Daoy (cell line): ENCODE data around the genes CAPS, RFX2 and CRB3.

GRCh38 chr19:5848624-5849053, 9.1 kb upstream of the FUT6 start:
- RAMPAGE, long total RNA = no peak

DNA sequence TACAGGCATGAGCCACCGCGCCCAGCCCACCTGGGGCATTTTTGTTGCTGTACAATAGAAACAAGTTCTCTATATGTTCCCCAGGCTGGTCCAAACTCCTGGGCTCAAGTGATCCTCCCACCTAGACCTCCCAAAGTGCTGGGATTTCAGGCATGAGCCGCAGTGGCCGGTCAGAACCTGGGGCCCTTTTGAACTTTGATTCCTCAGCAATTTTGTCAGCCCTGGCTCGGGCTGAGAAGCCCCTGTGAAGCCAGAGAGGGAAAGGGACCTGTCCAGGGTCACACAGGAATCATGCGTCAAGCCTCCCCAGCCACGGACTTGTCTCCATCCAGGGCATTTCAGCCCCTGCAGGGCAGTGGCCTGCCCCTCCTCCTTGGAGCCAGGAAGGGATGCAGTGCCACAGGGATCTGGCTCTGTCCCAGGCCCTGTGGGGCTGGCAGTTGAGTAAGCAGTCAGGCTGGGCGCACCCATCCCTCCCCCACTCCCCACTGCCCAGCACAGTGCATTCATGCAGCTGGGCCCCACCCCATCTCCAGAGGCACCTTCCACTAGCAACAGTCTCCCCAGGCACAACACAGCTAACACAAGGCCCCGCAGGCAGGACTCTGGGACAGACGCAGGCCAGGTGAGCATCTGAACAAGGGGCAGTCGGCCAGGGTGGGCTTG, at the start of gene CAPS:
Gene CAPS (plus strand): TSS at position 570 of the 666 bp plus-strand sequence.
- RAMPAGE, long total RNA = no peak

DNA sequence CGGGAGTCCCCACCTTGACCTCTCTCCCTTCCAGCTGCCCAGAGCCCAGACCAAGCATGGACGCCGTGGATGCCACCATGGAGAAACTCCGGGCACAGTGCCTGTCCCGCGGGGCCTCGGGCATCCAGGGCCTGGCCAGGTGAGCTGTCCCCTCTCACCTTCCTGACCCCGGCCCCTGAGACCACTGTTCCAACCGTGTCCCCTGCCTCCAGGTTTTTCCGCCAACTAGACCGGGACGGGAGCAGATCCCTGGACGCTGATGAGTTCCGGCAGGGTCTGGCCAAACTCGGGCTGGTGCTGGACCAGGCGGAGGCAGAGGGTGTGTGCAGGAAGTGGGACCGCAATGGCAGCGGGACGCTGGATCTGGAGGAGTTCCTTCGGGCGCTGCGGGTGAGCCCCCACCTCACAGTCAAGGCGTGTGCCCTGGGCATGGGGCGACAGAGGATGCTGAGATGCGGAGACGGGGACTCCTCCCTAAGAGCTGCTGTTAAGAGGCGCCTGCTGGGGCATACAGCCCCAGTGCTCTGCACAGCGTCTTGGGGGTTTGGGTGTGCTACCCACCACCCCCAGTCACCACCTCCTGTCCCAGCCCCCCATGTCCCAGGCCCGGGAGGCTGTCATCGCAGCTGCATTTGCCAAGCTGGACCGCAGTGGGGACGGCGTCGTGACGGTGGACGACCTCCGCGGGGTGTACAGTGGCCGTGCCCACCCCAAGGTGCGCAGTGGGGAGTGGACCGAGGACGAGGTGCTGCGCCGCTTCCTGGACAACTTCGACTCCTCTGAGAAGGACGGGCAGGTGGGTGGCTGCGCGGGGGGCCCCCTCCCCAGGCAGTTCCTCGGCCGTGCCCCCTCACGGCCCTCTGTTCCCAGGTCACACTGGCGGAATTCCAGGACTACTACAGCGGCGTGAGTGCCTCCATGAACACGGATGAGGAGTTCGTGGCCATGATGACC, 574 bp downstream of the CAPS start:
- RAMPAGE, long total RNA = no peak

DNA sequence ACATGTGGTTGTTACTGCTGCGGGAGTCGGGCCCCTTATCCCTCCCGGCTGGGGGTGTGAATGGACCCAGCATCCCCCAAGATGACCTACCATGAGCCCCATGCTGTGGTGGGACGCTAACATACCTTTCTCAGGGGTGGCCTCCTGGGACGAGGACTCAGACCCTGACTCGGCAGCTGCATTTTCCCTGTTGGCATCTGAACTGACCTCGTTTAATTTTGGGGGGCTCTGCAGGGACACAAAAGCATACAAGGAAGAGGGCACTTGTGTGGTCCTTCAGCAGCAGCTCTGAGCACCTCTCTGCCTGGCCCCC, 9.6 kb downstream of the CAPS start:
- RAMPAGE, long total RNA = no peak

GRCh38 chr19:5947156-5947803, 30.7 kb downstream of the RANBP3 start:
- RAMPAGE, long total RNA = no peak

GRCh38 chr19:5985434-5985981, 7.6 kb upstream of the RANBP3 start:
- RAMPAGE, long total RNA = no peak

DNA sequence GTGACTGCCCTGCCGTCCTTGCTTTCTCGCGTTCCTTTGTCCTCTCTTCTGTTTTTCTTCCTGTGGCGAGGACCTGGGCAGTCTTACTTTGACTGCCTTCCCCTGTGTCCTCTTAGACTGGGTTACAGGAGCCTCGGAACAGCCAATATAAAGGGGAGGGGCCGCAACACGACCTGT, 53.7 kb downstream of the RFX2 start:
- RAMPAGE, long total RNA = no peak

DNA sequence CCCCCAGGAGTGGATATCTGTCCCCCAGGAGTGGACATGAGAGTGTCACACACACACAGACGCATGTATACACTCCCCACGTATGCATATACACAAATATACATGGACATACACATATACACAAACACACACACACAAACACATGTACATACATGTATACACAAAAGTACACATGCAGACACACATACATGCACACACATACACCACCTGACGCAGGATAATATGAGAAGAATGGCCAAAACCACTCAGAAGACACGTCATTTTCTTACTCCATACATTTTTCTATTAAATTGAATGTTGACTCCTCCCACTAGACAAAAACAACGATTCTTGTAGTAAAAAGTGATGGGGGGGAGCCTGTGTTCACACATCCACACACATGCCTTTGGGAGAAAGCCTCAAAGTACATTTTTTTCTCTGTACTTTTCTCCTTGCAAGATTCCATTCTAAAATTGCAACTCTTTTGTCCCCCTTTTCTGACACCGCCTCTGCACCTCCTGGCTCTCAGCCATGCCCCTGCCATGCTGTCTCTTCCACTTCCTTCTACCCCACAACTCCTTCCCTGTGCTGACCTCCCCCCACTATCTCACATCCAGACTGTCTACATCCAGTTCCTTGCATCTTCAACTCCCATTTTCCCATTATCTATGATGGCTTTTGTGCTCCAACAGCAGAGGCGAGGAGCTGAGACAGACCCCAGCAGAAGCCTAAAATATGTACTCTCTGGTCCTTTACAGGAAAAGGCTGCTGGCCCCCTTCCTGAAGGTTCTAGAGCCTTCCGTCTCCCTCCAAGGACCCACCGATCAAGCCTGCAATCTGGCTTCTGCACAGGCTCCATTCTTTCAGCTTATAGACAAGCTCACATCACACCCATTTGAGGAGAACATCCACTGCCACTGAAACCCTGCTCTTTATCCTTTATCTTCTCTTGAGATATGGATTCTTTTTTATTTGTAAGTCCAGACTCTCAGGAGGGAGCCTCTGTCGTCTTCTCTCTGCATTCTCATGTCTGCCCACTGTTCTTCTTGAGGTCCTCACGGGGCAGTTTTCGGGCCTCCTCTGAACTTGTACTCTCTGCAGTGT, 50.3 kb downstream of the RFX2 start:
- RAMPAGE, long total RNA = no peak

DNA sequence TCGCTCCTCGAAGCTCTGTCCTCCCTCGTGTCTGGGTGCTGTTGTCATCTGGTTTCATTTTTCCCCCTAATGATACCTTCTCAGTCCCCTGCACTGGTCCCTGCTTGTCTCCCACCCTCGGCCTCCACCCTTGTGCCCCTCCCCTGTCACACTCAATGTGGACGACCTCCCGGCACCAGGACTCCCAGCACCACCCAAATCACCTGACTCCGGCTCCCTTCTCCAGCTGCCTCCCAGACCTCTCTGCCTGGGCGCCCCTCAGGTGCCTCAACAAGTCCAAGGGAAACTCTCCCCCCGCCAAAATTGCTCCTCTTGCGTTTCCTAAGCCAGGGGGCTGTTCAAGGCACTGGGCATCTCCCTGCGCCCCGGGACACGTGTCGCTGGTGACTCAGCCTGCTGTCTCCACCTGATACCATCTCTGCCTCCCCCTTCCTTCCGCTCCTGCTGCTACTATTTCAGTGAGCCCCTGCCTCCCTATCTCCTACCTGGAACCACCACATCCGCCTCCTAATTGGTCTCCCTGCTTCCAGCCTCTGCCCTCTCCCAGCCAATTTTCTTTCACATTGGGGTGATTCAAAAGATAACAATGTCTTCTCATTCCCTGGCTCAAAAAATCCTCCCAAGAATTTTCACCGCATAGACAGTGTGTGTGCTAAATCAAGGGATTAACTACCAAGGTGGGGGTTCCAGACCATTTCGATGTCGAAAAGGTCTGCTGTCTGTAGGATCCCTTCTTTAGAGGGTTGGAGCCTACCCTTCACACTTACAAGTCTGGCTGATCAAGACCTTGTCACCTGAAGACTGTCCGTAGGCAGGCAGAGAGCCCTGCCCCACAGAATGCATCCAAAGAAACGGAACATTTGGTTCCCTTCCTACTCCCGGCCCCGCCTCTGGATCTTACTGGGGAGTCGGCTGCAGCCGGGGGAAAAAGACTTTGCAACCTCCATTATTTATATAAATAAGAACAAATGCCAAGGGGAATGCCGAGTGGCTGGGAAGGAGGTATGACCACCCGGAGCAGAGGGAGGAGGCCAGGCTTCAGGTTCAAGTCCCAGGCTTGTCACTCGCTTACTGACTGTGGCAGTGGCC, 49.3 kb downstream of the RFX2 start:
- RAMPAGE, long total RNA = no peak

DNA sequence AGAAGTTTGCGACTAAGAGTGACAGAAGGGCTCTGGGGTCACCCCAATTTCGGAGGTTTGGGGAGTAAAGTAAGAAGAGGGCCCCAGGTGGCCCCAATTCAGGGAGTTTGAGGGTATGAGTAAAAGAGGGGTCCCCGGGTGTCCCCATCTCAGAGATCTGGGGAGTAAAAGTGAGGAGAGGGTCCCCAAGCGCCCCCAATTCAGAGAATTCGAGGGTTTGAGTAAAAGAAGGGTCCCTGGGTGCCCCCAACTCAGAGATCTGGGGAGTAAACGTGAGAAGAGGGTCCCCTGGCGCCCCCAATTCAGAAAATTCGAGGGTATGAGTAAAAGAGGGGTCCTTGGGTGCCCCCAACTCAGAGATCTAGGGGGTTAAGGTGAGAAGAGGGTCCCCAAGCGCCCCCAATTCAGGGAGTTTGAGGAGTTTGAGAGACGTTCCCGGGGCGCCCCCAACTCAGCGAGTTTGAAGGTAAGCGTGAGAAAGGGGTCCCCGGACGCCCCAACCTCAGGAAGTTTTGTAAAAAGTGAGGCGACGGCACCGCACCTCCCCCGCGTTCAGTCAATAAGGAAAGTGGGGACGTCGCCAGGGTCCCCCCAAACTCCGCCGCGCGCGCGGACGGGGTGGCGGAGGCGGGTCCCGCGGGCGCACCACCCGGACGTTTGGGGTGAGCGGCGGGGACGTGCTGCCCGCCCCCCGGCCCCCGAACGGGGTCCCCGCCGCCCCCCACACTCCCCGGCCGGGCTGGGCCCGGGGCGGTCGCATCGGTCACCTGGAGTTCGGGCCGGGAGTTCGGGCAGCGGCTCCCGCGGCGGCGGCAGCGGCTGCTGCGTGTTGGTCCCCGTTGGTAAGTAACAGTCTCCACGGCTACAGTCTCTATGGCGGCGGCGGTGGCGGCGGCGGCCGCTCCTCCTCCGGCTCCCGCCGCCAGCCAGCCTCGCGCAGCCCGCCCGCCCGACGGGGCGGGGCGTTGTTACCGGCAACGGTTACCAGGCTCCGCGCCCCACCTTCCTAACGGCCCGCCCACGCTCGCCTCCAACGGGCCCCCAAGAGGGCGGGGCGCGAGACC, at the start of gene RFX2:
Gene RFX2 (minus strand): TSS at position 875 of the 1,064 bp plus-strand sequence.
- RAMPAGE, long total RNA = no peak

DNA sequence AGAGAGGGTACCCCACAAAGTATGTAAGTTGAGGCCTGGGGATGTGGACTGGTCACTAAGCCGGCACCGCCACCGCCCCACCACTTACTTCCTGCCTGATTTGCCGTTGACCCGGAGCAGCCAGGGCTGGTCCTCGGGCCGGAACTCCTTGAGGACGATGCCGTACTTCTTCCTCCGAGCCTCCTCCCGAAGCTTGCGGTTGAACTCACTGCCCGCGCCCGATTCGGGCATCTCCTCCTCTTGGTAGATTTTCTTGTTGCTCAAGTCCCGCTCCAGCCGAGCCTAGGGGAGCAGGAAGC, 3.7 kb downstream of the GTF2F1 start:
- RAMPAGE, long total RNA = no peak

DNA sequence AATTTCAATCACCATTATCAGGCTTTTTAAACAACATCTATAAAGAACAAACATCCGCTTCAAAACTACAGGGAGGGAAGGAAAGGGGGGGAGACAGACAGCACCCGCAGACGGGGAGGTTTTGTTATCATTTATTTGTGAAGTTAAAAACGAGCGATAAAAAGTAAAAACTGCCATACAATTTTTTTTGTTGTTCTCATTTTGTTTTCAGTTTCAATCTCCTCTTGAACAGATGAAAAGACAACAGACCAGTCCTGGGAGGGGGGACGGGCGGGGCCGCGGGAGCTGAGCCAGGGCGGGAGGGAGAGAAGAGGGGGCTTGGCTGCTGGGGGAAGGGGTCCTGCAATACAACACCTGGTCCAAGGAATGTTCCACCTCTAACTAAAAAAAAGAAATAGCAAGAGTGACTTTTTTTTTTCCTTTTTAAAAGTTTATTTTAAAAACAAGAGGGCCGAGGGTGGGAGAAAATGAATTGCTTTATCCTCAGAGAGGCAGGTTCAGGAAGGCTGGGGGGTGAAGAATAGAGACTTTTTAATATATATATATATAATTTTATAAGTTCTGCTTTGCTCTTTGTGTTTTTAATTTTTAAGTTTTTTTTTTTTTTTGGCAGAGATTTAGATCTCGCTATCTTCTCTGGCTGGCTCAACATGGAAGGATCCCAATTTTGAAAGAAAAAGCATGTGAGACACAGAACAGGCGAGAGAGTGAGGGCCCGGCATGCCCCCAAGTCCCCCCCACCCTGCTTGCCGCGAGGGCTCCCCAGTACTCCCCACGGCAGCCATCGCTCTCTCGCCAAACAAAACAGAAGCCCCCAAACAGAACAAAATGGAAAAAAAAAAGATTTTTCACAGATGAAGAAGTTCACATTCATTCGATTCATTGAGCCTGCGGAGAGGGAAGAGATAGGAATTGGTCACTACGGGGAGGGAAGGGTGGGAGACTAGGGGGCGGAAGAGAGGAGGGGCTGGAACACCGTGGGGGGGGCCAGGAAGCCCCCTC, 11.1 kb downstream of the KHSRP start:
- RAMPAGE, long total RNA = no peak

- RAMPAGE, long total RNA = no peak
Observed at GRCh38 chr19:6419833-6420549, 4.6 kb downstream of the KHSRP start.

GRCh38 chr19:6440440-6441038, 7.0 kb upstream of the SLC25A41 start:
- RAMPAGE, long total RNA = no peak

DNA sequence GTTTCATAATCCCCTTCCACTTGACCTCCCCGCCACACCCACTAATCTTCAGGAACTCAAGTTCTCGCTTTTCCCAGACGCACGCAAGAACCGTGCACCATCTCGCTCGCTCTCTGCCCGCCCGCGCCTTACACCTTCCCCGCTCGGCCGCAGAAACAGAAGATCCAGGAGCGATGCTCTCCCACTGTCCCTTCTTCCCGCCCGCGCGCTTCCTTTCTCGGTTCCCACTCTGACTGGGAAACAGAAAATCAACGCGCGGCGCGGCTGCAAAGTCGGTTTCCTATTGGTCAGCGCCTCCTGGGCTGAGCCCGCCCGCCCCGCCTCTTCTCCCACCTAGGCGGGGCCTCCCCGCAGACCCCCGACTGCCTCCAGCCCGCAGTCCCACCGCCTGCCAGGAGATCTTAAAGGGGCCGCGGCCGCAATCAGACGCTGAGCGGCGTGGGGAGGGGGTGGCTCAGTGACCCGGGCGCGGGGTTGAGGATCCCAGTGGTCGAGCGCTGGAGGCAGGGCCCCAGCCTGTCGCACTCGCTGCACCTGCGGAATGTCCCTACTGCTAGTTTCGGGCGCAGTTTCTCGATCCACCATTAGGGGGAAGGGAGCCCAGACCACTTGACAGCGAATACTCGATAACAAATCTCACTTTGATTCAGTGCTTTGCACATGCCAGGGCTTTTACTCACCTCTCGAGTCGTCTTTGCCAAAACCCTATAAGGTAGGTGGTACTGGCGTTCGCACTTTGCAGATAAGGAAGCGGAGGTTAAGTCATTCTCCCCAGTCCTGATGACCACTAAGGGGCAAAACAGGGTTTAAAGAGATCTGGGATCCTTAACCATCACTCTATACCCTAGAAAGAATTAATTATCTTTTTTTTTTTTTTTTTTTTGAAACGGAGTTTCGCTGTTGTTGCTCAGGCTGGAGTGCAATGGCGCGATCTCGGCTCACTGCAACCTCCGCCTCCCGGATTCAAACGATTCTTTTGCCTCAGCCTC, 767 bp upstream of the SLC25A23 start:
- RAMPAGE, long total RNA = no peak

DNA sequence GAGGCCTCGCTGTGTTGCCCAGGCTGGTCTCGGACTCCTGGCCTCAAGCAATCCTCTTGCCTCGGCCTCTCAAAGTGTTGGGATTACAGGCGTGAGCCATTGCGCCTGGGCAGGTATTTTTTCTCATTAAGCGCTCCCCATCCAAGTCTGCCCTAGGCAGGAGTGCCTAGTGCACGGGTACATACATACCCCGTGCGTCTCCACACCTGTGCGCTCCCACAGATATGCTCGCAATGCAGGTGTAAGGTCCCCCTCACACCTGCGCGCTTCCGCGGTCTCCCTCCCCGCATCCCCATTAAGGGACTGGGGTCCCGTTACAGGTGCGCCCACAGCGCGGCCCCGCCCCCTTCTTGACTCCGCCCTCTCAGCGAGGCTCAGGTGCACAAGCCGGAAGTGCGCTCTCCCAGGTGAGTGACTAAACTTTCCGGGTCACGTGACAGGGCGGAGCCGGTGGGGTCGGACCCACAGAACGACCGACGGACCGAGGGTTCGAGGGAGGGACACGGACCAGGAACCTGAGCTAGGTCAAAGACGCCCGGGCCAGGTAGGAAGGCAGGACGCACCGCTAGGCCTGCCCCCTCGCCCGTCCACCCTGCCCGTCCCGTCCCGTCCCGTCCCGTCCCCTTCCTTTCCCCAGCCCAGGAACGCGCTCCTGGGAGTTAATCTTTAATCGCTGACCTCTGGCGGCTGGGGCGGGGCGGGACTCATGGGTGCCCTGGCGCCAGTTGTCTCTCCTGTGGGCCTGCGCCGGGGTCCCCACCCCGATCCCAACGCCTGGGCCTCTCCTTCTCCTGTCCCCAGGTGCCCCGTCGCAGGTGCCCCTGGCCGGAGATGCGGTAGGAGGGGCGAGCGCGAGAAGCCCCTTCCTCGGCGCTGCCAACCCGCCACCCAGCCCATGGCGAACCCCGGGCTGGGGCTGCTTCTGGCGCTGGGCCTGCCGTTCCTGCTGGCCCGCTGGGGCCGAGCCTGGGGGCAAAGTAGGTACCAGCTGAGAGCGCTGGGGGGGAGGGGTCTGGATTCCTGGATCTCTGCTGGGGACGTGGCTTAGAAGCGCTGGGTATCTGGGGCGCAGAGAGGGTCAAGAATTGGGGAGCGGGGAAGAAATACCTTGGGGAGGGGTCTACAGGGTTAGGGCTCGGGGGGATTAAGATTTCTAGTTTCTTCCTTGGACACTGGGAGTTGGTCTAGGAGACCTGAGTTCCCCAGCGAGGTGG, at the start of gene CRB3:
Gene CRB3 (plus strand): TSS at position 465 of the 1,214 bp plus-strand sequence.
- RAMPAGE, long total RNA = no peak

GRCh38 chr19:6681921-6682536, 12.1 kb upstream of the TNFSF14 start:
- RAMPAGE, long total RNA = no peak

- RAMPAGE, long total RNA = no peak
Observed at GRCh38 chr19:6713765-6714625, 6.5 kb downstream of the C3 start.

- RAMPAGE, long total RNA = no peak
Observed at GRCh38 chr19:6716906-6717614, 3.4 kb downstream of the C3 start.

GRCh38 chr19:6723749-6724325, 3.4 kb upstream of the C3 start:
- RAMPAGE, long total RNA = no peak